Vagina (tissue), 1 donor: ENCODE measurements around a stretch of chr15.

DNA sequence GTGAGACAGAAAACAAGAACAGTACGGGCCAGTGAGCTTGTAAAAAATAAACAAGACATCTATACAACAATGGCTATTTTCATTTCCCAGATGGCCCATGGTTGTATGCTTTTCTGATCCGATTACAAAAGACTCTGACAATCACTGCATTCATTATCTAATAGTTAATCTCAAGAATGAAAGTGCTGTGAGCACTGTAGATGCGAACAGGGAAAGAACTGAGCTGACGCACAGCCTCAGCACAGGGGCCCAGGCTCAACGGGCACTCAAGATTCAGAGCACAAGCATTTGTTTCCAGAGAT, 6.9 kb downstream of the MTMR10 start:
- PRO-cap, result no peak
- RAMPAGE, long total RNA, result no peak

DNA sequence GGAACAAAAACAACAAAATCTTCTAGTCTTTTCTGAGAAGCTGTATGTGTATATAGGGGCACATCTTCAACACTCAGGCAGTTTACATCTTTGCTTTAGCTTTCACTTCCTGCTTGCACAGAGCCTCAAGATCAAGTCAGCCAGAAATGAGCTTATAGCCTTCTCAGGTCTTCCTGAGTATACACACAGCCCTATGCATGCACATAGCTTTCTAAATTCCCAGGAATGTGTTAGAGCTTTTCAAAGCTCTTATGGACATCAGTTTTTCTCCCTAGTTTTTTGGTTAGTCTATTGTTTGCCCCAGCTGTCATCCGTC, 22.4 kb upstream of the MTMR10 start:
- PRO-cap, result no peak
- RAMPAGE, long total RNA, result no peak

DNA sequence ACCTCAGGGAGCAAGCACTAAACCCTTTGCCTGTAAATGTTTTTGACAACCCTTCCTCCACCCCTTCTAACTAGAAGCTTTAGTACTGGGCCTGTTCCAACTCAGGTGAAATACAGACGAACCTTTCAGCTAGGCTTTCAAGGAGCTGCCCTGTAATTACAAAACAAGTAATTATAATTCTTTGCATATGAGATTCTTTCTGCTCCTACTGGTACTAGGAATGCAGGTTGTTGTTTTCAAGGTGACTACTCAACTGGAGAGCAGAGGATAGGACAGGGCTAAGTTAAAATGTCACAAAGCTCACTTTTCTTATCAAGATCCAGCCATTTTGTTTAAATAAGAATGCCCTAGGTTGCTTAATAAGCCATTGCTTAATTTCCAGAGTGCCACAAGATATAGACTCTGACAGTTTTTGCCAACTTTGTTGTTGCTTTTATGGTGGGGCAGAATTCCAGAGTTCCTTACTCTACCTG, 22.8 kb upstream of the MTMR10 start:
- PRO-cap, result no peak
- RAMPAGE, long total RNA, result no peak

DNA sequence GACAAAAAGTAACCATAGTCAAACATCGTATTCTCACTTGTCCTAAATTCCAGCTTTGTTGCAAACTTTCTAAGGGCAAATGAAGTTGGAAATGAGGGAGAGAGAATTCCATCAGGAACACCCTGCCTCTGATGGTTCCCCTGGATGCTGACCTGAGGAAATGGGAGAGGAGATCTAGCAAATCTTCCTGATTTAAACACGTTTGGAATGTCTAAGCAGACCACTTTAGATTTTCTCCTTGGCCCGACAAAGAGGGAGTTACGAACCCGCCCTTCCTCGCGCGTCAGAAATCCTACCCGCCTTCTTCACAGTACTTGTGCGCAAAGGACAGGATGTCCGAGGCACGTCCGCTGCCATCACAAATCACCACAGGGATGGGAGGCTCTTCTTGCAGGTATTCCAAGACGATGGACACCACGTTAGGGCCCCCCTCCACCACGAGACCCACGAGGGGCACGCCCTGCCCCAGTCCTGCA, 38.7 kb downstream of the TRPM1 start:
- PRO-cap, result no peak
- RAMPAGE, long total RNA, result no peak

DNA sequence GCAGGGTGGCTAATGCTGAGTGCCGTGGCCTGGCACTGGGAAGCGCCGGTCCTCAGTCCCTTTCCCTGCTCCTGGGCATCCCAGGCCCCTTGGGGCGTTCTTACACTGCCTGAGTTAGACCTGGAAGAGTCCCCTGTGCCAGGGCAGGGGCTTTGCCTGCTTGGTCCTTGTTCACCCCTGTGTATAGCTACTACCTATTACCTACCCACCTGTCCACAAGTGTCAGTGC, 110.0 kb upstream of the KLF13 start:
- PRO-cap, result no peak
- RAMPAGE, long total RNA, result no peak

GRCh38 chr15:31225997-31226352, 100.7 kb upstream of the KLF13 start:
- PRO-cap, result no peak
- RAMPAGE, long total RNA, result no peak

DNA sequence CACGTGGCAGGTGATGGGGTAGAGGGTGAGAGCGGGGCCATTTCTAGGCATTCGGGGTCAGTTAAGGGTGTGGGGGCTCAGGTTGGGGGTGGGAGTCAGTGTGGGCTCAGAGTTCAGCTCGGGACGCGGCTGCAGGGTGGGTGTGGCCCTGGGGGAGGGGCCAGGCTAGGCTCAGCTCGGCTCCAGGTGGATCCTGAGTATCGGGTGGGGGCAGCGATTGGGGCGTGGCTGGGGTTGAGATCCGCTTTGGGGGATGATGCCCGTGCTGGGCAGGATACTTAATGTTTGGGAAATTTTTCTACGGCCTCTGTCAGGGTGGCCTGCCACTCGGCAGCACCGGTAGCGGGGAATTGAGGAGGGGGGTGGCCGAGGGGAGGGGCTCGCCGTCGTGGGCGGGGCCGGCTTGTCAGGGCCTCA, 2.5 kb downstream of the KLF13 start:
- PRO-cap, result no peak
- RAMPAGE, long total RNA, result no peak

- PRO-cap, result no peak
- RAMPAGE, long total RNA, result no peak
Observed at GRCh38 chr15:31344107-31344686, 17.6 kb downstream of the KLF13 start.

DNA sequence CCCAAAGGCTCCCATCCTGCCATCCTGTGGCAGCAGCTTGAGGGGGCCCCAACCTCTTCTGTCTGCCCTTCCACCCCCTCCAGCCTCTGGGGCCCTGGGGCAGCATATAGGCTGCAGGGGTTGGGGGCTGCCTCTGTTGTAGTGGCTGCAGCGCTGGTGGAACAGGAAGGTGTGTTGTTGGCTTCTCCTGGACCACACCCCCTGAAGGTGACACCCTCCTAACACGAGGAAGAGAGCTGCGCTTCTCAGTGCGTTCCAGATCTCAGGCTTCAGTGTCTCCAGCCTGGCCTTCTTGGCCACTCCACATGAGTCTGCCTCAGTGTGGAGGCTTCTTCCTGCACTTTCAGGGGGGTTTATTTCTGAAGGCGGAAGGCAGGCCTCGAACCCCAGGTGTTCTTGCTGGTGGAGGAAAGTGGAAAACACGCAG, 21.1 kb downstream of the KLF13 start:
- PRO-cap, result no peak
- RAMPAGE, long total RNA, result no peak

GRCh38 chr15:31349029-31349700, 22.5 kb downstream of the KLF13 start:
- PRO-cap, result no peak
- RAMPAGE, long total RNA, result no peak

DNA sequence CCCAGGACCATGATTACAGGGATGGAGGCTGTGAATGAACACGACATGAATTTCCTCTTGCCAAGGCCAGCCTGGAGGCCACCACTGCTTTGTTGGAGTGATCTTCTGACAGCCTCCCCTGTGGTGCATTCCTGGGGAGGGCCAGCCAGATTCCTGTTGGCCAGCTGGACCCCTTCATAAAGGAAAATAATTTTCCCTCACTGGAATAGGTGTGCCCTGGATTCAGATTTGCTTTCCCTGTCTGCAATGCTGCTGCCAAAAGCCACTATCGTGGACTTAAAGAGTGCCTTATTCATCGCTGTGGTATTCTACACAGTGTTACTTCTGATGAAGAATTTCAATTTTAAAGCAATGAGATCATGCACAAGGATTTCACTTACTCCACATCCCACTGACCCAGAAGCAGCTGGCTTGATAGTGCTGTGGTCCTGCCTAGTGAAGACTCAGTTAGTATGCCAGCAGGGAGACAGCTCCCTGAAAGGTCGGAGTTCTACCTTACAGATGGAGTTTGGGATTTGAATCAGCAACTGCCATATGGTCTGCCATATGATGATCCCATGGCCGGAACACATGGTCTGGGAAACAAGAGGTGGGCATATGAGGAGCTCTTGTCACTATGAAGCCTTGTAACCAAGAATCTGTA, 145.2 kb downstream of the KLF13 start:
- PRO-cap, result no peak
- RAMPAGE, long total RNA, result no peak

DNA sequence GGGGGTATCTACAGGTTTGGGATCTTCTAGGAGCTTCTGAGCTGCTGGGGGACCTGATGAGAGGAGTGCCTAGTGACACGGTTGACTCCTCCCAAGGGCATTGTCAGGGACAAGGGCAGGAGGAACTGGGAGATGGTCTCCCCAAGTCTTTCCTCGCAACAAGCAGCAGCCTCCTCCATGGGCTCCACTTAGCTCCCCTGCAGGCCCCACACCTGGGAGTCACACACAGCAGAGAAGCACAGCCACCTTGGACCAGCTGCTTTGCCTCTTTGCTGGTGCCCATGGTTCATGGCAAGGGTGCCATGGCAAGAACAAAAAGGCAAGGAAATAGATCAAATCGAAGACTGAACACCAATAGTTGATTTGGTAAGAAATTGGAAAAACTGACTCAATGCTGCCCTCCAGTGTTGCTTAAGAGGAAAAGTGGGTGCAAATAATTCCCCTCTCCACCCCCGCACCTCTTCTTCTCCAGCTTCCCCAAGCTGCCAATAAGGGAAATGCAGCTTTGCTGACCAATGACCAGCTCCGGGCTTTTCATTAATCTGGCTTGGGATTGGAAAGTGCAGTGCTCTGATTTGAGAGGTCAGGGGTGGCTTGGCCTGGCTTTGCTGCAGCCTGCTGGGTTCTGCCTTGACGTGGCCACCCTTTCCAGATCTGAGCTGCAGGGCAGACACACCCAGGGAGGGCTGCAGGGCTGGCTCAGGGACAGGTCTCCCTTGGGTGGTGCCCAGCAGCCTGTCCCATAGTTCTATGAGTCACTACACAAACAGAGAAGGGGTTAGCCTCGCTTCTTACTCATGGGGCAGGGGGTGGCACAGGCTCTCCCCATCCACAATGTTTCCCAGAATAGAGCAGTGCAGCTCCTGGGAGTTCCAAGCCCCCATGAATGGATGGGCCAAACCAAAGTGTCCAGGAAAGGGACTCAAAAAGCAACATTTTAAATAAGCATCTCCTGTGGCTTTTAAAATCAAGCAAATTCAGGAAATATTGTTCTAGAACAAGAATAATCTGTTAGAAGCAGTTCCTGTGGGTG, 162.0 kb downstream of the KLF13 start:
- PRO-cap, result no peak
- RAMPAGE, long total RNA, result no peak

- PRO-cap, result no peak
- RAMPAGE, long total RNA, result no peak
Observed at GRCh38 chr15:31811541-31812026, 58.9 kb downstream of the OTUD7A start.

DNA sequence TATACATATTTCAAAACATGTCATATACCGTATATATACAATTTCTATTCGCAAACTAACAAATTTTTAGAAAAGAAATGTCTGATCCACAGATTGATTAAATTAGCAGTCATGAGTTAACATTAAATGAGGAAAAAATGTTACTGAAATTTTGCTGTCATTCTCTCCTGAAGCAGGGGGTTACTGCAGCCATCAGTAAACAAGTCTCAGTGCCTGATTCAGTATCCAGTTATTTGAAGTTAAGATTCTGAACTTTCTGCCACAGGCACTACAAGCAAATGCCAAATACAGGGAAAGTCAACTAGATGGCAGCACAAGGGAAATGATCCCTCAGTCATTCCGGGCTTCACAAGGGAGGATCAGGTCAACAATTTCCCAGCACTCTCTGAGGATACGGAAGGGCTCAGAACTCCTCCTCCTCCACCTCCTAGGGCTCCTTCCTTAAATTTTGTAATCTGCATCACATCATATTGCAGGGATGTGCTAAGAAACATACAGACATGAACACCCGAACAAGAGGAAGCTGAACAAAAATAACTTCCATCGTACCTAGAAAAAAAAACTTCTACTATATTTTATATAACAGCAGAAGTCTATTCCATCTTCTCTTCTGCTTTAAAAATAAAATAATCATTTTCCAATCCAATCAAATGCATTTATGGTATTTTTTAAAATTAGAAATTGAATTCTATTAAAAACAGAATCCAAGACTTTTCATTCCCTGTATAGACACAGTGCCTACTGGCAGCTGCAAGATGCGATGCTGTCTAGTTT, 187.2 kb downstream of the FMN1 start:
- PRO-cap, result unidirectional peak, plus-strand start at position 470 of the sequence
- RAMPAGE, long total RNA, result no peak

- PRO-cap, result unidirectional peak, plus-strand start at chr15:33151330
- RAMPAGE, long total RNA, result no peak
Observed at GRCh38 chr15:33150693-33151721, 43.5 kb downstream of the FMN1 start.

- PRO-cap, result no peak
- RAMPAGE, long total RNA, result start-site peak on the minus strand at chr15:33959229-33959314, 7 reads
Observed at GRCh38 chr15:33958797-33959695, 9.3 kb upstream of the CHRM5 start.

GRCh38 chr15:34336323-34336879, 1.2 kb downstream of the SLC12A6 start:
- PRO-cap, result no peak
- RAMPAGE, long total RNA, result no peak

DNA sequence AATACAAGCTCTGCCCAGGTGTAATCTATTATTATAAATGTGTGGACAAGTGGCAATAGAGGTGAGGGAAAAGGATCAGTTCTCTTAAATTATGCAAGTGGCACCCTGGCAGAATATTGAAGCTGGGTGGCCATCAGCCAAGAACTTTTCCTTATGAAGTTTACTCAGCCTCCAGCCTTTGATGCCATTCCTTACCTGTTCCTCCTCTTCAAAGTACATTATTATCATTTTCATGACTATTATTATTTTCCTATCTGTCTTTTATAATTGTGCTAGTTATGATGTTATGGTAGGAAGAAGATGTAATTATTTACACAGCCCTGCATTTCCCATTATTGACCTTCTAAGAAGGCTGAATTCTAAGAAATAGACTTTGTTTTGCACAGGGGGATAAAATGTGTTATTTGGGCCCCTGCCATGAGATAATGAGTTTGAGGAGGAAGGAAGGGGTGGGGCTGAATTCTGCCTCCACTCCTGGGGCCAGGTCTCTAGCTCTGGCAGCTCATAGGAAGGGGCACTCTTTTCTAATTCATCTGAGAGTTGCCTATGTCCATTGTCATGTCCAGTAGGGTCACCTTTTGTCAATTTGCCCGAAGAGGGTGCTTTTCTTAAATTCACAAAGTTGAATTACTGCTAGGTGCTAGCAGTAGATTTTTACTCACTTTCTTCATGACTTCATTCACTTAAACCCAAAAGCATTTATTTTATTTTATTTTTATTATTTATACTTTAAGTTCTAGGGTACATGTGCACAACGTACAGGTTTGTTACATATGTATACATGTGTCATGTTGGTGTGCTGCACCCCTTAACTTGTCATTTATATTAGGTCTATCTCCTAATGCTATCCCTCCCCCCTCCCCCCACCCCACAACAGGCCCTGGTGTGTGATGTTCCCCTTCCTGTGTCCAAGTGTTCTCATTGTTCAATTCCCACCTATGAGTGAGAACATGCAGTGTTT, 69.3 kb upstream of the GOLGA8B start:
- PRO-cap, result no peak
- RAMPAGE, long total RNA, result no peak

DNA sequence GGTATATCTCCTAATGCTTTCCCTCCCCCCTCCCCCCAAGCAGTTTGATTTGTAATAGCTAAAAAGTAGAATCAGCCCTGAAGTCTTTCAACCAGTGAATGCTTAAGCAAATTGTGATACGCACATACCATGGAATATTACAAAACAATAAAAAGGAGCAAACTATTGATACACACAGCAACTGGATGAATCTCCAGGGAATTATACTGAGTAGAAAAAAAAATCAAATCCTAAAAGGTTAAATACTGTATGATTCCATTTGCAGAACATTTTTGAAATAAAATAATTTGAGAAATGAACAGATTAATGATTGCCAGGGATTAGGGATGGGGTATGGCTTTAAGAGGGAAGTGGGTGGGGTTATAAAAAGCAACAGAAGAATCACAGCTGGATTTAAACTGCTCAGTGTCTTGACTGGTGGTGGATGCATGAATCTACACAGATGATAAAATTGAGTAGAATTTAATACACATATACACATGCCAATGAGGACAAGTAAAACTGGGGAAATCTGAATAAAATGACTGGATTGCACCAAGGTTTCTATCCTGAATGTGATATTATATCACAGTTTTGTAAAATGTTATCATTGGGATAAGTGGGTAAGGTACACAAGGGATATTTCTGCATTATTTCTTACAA, 79.6 kb upstream of the GOLGA8B start:
- PRO-cap, result no peak
- RAMPAGE, long total RNA, result no peak

DNA sequence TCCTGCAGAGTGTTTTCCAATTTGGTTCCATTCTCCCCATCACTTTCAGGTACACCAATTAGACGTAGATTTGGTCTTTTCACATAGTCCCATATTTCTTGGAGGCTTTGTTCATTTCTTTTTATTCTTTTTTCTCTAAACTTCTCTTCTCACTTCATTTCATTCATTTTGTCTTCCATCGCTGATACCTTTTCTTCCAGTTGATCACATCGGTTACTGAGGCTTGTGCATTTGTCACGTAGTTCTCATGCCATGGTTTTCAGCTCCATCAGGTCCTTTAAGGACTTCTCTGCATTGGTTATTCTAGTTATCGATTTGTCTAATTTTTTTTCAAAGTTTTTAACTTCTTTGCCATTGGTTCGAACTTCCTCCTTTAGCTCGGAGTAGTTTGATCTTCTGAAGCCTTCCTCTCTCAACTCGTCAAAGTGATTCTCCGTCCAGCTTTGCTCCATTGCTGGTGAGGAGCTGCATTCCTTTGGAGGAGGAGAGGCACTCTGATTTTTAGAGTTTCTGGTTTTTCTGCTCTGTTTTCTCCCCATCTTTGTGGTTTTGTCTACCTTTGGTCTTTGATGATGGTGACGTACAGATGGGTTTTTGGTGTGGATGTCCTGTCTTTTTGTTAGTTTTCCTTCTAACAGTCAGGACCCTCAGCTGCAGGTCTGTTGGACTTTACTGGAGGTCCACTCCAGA, 155.4 kb downstream of the DPH6 start:
- PRO-cap, result no peak
- RAMPAGE, long total RNA, result start-site peak on the minus strand centred at position 416 of the sequence, 88 bp wide, 6 reads